Bronchus fibroblast of lung (primary cell): ENCODE measurements around a stretch of chr5.

DNA sequence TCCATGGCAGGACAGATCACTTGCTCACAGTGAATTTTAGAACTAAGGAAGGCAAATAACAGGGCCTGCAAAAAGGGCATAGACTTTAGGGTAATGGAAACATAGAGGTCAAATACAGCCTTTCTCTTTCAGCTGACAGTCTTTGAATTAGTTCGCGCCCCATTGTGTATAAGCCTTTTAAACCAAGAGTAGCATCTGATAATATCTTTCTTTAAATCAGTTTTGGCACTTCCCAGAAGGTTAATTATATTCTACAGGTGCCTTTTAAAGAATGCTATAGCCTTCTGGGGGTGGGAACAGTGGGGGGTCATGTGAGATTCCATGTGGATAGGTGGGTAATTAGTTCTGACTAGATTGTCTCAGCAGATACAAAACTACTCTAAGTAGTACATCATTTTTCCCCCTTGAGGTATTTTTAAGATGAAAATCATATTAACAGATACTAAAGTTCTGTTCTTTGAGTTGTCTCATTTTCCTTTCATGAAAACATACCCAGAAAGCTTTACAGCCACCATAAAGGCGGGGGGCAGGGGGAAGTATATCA lies 4.4 kb downstream of the CAST start:
- RAMPAGE, long total RNA, result no peak

DNA sequence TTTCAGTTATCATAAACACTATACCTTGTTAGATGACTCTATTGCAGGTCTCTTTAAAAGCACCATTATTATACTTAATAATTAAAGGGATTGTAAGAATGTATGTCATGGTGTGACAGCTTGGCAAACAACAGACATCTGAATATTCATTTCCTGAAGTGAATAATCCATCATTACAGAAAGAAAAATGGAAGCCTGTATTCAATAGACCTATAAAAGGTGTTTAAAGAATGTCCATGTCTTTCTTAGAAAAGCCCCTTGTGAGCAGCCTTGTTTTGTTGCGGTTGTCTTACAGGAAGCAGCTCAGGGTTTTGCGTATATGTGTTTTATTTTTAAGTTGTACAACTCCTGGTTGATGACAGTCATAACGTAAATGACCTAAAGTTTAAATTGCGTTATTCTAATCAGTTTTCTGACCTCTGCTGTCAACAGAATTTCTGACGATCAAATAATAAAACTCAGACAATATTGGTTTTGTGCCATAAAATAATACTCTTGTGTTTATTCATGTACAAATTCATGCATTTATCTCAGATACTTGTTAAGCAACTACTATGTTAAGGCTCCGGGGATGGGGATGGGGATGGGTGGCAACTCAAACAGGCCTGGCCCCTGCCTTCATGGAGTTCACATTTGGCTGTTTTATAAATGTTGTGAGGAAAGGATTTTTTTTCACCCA lies 53.9 kb downstream of the CAST start:
- RAMPAGE, long total RNA, result no peak

DNA sequence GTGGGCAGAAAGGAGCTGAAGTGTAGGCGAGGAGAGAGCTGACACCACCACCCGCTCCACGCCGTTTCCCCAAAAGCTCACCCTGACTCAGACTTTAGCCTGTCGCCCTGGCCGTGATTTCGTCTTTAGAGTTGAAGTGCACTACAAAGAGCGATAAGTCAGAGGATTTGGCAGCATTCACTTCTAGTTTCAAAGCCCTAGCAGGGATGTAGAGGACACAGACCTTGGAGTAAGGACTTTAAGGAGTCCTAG lies 2.2 kb upstream of the ERAP1 start:
- RAMPAGE, long total RNA, result no peak

- RAMPAGE, long total RNA, result no peak
Measured at GRCh38 chr5:96923873-96924445, 11.9 kb upstream of the LNPEP start.

DNA sequence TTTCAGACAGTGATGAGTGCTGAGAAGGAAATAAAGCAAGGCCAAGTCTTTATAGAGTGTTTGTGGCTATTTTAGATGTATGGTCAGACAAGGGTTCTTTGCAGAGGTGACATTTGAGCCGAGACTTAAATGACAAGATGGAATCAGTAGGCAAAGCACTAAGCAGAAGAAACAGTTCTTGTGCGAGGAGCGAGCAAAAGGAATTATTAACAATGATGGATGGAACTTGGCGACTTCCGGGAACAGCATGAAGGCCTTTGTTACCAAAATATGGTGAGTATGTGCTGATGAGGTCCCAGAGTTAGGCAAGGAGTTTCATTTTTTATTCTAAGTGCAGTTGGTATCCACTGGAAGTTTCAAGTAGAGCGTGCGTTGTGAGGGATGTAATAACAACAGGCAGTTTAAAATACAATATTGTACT lies 1.6 kb upstream of the LNPEP start:
- RAMPAGE, long total RNA, result no peak

DNA sequence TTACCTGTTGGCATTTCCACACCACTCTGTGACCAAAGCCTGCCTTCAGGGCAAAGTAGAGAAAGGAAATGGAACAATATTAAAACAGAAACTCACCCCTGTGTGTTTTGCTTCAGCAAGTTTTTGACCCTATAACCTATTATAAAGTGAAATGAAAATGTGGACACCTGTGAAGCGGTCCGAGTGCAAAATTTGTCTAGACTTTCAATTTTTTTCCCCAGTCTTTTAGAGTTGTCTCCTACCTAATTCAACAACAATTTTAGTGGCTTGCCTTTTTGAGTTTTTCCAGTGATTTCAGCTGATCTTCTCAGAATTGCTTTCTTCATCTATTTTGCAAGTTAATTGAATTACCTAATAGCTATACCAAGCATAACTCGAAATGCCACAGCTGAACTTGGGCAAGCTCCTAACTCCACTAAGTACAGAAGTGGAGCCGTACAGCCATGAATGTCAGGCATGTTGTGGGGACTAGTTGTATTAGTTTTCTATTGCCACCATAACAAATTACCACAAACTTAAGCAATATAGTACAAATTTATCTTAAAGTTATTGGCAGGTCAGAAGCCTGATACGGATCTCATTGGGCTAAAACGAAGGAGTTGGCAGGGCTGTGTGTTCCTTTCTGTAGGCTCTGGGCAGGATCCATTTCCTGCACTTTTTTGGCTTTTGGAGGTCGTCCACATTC lies 22.3 kb downstream of the LNPEP start:
- RAMPAGE, long total RNA, result no peak

GRCh38 chr5:97001064-97001632 lies 65.3 kb downstream of the LNPEP start:
- RAMPAGE, long total RNA, result no peak

DNA sequence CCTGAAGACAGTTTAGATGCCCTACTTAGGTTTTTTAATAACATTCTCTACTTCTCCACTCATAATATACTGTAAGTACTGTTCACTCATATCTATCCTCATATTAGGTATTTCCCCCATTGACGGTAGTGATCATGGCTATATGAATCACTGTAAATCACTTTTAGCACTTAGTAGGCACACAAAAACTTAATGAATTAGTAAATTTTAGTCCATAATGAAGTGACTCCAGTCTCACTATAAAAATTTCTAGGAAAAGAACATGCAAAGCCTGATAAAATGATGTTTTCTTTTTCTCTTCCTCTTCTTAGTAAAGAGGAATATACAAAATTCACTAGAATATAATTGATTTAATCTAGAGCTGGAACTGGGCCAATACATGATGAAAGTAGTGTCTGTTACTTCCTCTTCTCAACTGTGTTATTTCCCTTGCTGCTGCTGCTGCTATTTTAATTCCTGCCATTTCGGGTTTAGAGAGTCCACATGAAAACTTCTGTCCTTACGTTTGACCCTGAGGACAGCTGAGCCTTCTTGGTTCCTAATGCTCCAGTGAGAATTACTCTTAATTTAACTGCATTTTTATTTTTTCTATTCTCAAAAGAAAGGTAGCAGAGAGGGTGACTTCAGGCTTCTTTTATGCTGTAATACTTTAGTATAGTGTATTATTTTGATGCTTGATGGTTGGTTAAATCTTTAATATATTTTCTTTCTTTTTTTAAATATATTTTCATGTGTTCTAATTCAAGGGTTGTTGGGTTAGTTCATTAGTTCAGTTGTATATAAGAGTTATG lies 73.6 kb downstream of the LNPEP start:
- RAMPAGE, long total RNA, result no peak

- RAMPAGE, long total RNA, result no peak
Measured at GRCh38 chr5:98510001-98510831, 263.2 kb upstream of the RGMB start.

- RAMPAGE, long total RNA, result no peak
Measured at GRCh38 chr5:98774766-98775165, 1.3 kb downstream of the RGMB start.

DNA sequence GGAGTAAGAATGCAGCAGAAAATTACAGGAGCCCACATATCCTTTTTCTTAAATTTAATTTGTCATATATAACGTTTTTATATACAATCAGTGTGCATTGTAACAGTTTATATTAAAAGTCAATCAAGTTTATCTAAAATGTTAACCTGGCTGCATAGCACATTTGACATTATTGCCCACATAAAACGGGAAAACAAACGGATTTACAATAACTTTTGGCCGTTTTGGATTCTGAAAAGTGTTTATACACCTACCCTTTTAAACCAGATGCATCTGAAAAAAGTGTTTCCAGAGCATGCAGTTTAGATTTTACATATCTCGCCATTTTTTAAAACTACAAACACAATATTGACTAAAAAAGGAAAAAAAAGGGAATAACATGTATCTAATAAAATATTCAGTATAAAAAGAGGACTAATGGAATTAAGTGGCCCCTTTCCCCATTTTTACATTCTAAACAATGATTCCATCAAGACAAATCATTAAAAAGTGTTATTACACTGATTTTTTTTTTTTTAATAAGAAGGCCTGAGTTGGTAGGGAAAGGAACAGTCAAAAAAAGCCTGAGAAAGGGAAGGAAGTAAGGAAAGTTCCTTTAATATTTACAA lies 73.5 kb downstream of the CHD1 start:
- RAMPAGE, long total RNA, result no peak

GRCh38 chr5:98876246-98876711 lies 52.5 kb downstream of the CHD1 start:
- RAMPAGE, long total RNA, result no peak

GRCh38 chr5:98883001-98883679 lies 45.7 kb downstream of the CHD1 start:
- RAMPAGE, long total RNA, result no peak

GRCh38 chr5:98885483-98886019 lies 43.3 kb downstream of the CHD1 start:
- RAMPAGE, long total RNA, result no peak

DNA sequence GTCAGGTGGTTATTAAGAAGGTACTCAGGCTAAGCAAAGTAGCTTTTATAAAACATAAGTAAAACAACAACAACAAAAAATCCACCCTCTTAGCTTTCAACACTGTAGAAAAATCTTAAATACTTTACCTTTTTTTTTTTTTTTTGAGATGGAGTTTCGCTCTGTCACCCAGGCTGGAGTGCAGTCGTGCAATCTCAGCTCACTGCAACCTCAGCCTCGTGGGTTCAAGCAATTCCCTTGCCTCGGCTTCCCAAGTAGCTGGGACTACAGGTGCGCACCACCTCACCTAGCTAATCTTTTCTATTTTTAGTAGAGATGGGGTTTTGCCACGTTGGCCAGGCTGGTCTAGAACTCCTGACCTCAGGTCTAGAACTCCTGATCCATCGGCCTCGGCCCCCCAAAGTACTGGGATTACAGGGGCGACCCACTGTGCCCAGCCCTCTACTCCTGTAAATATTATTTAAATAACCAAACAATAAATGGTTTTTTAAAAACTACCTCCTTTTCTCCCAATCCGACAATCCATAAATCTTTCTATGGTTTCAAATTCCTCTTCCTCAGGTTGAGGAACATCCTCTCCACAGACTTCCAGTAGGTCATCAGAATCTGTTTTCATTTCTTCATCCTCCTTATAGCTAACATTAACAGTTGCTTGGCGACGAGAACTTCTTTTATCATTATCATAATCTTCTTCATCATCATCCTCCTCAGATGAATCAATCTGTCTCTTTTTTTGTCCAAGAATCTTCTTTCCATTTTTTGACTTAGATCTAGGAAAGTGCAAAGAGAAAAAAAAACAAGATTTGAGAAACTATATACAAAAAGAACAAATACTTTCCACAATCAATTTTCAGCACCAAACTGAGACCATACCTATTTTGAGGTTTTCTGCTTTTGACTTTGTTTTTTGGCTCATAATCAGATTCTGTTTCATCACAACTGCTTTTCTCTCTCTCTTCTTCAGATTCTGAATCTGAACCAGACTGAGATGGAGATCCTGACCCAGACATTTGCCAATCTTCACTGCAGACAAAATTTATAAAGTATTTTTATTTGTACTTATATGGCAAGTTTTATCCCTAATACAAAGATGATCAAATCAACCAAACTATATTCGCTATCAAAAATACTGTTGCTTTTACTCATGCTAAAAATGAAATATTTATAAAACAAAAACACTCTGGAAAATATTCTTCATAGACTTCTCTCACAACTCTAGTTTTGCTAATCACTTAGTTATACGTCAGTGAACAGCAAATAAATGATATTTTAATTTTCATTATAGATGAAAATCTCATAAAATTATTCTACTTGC lies 28.0 kb downstream of the CHD1 start:
- RAMPAGE, long total RNA, result no peak

- RAMPAGE, long total RNA, result no peak
Measured at GRCh38 chr5:98904154-98904514, 24.7 kb downstream of the CHD1 start.

- RAMPAGE, long total RNA, result no peak
Measured at GRCh38 chr5:98910392-98911238, 18.2 kb downstream of the CHD1 start.

GRCh38 chr5:98925993-98926586 lies 2.7 kb downstream of the CHD1 start:
- RAMPAGE, long total RNA, result no peak

DNA sequence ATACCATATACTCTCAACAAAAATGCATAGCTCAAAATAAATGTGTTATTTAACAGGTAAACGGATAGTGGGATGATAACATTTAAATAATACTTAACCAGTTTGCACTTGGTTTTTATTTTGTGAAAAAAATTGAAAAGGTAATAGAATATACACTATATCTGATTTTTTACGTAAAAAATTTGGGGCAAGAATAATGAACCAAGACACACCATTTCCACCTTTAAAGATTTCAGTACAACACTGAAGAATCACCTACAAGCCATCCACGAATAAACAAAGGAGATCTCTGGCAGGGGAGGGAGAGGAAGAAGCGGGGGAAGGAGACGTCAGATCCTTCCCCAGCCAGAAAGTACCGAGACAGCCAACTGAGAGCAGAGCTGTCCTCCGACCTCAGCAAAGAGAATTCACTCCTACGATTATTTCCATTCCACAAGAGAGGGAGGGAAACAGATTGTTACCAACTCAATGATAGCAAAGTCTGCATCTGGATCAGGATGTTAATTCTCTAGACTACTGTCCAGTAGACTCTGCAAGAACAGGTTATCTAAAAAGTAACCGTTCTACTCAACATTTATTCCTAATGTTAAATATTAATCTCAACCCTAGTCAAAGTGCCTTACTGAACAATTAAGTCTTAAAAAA lies 1.6 kb downstream of the CHD1 start:
- RAMPAGE, long total RNA, result no peak

- RAMPAGE, long total RNA, result no peak
Measured at GRCh38 chr5:99037799-99038291, 109.0 kb upstream of the CHD1 start.